SK-MEL-5 (cell line): ENCODE data around the genes IFT80, PPM1L and NMD3.

DNA sequence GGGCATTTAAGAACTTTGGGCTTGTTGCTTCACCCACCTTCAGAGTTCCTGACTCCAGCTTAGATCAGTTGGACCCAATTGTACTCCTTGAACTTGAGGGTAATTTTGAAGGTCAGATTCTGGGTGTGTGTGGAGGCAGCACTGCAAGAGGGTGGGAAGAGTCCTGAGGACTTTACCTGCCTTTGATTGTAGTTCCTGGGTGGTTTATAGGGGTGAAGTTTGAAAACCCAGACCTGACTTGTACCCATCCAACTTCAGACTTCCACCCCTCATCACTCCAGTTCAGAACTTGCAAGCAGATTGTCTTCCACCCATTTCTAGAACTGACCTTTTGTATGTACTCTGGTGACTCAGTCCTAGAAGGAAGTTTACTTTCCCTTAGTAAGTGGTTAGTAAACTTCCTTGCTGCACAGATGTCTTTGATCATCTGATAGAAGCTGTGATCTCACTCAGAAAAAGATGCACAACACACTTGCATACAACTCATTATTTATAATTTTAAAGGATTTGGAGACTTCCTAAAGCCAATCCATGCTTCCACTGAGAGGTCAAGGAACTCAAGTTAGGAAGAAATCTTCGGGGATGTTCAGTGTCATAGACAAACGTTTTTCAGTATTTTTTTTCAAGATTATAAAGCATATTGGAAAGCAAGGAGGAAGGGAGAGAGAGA is 100.7 kb downstream of the IQCJ start:
RAMPAGE:
- cytosol, long total RNA, result no peak
- long total RNA, result no peak
- nucleus, long total RNA, result no peak

RAMPAGE:
- cytosol, long total RNA, result no peak
- long total RNA, result no peak
- nucleus, long total RNA, result no peak
These were observed 449.6 kb upstream of the C3orf80 start for GRCh38 chr3:159775211-159776501.

GRCh38 chr3:159855897-159856430 is 369.3 kb upstream of the C3orf80 start:
RAMPAGE:
- cytosol, long total RNA, result no peak
- long total RNA, result no peak
- nucleus, long total RNA, result no peak

DNA sequence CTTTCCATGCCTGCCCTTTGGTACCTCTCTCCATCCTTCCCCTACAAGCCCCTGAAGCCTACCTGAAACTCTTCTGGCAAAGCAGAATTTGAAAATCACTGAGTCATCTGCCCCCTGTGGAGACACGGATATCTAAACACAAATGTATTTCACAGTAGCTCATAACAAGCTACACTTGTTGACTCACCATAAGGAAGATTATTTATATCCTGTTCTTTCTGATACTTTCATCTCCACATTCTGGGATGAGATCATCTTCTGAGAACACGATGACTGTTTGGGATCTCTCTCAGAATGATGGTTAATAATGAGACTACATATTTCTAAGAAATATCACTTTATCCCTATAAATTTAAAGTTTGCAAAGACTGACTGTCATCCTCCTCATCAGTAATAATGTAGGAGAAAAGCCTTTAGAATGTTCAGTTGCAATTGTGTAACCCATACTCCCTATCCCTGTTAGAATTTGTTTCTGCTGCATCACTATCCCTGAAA is 352.8 kb upstream of the C3orf80 start:
RAMPAGE:
- cytosol, long total RNA, result no peak
- long total RNA, result no peak
- nucleus, long total RNA, result no peak

DNA sequence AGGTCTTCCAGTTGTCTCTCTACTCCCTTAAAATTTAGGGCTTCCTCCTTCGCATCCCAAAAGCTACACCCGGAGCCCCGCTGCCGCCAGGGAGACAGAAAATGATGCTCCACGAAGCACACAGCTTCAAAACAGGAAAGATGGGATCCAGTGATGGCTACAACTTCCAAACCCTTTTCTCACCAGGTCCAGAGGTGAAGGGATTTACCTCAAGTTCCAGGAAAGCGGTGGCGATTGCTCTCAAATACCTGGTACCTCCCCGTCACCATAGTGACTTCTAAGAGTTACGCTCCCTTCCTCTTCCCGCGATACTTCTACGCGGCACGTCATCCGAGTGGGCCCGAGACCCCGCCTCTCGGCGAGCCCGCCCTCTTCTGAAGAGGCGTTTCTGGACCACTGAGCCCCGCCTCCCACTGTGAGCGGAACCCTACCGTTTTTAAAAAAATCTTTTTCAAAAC is at the start of gene IFT80:
IFT80 (minus strand) TSS at position 288 of the 458 bp plus-strand sequence.
RAMPAGE:
- cytosol, long total RNA, result start-site peak on the minus strand centred at position 286 of the sequence, 50 bp wide, 57 and 63 reads in 2 replicates
- long total RNA, result start-site peak on the minus strand centred at position 290 of the sequence, 36 bp wide, 45 and 31 reads in 2 replicates
- nucleus, long total RNA, result start-site peak on the minus strand centred at position 292 of the sequence, 63 bp wide, 426 and 84 reads in 2 replicates

RAMPAGE:
- cytosol, long total RNA, result no peak
- long total RNA, result no peak
- nucleus, long total RNA, result start-site peak on the minus strand at chr3:160515189-160515237, 30 and 51 reads in 2 replicates
These were observed 50.2 kb downstream of the KPNA4 start for GRCh38 chr3:160514837-160515814.

DNA sequence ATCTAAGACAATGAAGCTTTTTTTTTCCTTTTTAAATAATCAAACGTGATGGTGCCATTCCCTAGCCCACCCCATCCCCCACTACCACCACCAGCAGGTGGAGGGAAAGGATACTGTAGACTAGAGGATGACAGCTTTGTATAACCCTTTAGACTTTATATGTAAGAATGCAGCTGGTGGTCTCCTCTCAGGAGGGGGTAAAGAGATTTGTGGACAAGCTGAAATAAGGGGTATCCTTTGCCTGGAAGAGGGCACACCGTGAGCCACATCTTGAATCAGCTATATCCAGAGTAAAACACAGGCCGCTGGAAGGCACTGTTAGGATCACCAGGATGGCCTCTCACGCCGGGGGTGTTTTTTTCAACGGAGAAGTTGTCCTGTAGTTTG is 1.1 kb downstream of the KPNA4 start:
RAMPAGE:
- cytosol, long total RNA, result no peak
- long total RNA, result no peak
- nucleus, long total RNA, result no peak

RAMPAGE:
- cytosol, long total RNA, result no peak
- long total RNA, result no peak
- nucleus, long total RNA, result no peak
These were observed 53.0 kb upstream of the KPNA4 start for GRCh38 chr3:160618393-160618833.

DNA sequence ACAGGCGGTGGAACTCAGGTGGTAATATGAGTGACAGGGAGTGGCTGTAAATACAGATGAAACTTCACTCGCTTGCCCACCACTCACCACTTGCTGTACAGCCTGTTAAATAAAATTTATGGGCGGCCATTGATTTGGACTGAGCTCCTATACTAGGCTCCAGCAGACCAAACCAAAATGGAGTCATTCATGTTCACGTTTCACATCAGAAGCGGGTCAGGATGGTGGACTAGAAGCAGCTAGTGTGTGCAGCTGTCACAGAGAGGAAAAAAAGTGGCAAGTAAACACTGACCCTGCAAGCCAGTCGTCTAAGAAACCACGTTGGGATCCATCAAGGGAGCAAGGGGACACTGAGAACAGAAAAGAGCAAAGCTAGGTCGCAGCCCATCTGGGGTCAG is 37.0 kb upstream of the PPM1L start:
RAMPAGE:
- cytosol, long total RNA, result no peak
- long total RNA, result no peak
- nucleus, long total RNA, result no peak

DNA sequence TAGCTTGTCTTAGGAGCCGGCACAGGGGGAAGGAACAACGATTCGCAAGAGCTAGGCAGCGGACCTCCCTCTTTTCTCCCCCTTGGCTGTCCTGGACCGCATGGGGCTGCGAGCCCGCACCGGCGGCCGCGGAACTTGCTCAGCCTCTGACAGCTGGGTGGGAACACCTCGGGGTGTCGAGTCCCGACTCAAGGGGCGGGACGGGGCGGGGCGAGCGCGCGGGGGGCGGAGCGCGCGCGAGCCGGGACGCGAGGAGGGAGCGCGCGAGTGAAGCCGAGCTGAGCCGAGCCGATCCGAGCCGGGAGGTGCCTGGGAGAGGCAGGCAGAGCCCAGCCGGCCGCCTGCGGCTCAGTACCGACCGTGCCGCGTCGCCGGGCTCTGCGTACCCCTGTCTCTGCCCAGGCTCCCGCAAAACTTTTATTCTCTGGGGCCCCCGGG is 708 bp upstream of the PPM1L start:
RAMPAGE:
- cytosol, long total RNA, result no peak
- long total RNA, result no peak
- nucleus, long total RNA, result no peak

DNA sequence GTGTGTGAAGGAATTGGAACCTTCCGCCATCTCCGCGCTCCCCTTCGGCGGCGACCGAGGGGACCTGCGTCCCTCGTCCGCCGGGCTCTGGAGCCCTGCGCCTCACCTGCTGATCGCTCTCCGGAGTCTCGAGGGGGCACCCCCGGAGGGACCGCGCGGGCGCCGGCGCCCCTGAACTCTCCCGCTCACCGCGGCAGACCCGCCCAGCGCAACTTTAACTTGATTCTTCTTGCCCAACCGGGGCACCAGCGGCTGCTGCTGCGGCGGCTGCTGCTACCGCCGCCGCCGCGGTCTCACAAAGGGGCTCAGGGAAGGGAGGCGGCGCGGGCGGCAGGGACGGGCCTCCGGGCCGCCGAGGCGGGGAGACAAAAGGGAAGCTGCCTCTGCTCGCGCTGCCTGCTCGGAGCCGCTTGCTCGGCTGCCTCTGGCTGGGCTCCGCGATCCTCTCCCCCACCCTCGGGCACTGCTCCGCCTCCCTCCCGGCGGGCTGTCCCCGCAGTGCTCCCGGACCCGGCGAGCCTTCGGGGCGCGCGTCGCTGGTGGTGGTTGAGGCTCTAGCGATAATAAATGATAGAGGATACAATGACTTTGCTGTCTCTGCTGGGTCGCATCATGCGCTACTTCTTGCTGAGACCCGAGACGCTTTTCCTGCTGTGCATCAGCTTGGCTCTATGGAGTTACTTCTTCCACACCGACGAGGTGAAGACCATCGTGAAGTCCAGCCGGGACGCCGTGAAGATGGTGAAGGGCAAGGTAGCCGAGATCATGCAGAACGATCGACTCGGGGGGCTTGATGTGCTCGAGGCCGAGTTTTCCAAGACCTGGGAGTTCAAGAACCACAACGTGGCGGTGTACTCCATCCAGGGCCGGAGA is at the start of gene PPM1L:
PPM1L (plus strand) TSS at position 490 of the 873 bp plus-strand sequence.
RAMPAGE:
- cytosol, long total RNA, result no peak
- long total RNA, result no peak
- nucleus, long total RNA, result no peak

RAMPAGE:
- cytosol, long total RNA, result no peak
- long total RNA, result no peak
- nucleus, long total RNA, result no peak
These were observed 44.6 kb downstream of the PPM1L start for GRCh38 chr3:160800623-160800986.

DNA sequence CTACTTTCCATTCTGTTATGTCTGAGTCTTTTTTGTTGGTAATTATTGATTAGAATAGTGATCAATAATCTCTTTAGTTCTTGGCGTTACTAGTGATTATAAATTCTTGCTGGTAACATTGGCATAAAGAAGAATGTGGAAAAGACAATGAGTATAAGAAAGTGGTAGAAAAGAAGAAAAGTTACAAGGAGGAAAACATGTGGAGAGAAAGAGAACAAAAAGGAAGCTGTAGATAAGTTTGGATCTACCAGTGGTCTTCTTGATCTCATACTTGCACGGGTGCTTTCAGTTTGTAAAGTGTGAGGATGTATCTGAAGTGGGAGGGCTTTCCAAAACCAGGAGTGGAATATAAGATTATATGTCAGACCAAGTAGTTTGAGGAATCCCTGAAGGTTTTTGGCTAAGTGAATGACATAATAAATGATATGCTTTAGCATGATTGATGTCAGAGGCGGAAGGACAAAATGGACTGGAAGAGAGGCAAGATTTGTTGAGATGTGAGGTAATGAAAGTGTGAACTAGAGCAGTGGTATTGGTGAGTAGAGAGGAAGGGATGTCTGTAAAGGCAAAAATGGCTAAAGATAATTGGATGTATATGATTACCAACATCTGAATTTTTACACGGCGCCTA is 61.0 kb downstream of the PPM1L start:
RAMPAGE:
- cytosol, long total RNA, result no peak
- long total RNA, result no peak
- nucleus, long total RNA, result no peak

GRCh38 chr3:160840344-160840760 is 84.3 kb downstream of the PPM1L start:
RAMPAGE:
- cytosol, long total RNA, result no peak
- long total RNA, result no peak
- nucleus, long total RNA, result no peak

DNA sequence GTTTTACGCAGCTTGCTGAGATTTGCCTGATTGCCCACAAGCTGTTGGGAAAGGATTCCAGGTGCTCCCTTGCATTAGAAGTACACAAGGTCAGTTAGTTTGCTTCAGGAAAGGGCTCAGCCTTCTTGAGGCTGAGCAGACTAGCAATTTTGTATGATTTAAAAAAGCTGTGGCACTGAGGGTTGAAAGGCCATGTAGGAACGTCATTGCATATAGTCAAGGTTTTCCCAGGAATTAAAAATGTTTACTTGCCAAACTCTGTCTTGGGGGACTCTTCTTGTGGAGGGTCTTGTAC is 156.6 kb downstream of the B3GALNT1 start:
RAMPAGE:
- cytosol, long total RNA, result no peak
- long total RNA, result no peak
- nucleus, long total RNA, result no peak

DNA sequence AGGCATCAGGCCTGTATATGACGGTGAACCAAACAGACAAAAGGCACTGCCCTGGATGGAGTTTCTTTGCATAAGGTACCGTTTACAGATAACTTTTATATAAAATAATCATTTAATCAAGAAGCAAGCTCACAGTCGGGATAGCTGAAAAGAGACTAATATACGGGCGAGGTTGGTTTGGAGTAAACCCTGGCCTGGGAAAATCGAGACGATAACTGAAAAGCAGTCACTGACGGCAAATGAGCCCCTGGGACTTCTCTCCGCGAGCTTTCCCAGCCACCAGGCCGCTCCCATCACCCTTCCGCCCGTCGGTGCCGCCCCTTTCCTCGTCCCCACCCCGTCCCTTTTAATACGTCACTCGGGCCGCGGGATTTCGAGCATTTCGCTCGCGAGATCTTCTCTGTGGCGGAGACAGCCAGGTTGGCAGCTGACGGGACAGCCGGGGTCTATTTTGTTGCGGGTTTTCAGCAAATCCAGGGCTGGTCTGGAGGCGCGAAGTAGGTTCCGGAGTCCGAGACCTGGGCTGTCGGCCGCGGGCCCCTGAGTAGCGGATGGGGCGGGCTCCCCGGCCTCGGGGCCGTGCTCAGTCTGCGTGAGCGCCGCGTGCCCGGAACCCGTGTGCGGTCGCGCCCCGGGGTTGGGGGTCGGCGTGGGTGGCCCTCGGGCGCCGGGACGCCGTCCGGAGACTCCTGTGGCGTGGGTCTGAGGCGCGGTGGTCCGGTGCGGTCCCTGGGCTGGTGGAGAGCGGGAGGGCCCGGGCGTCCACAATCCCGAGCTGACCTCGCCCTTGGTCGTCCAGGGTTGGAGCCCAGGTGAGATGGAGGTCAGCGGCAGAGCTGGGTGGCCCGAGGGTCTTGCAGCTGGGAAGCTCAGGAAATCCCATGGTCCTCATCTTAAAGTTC is at the start of gene NMD3:
NMD3 (plus strand) TSS at position 399 of the 902 bp plus-strand sequence.
RAMPAGE:
- cytosol, long total RNA, result no peak
- long total RNA, result no peak
- nucleus, long total RNA, result start-site peak on the plus strand centred at position 402 of the sequence, 13 bp wide, 740 and 99 reads in 2 replicates

DNA sequence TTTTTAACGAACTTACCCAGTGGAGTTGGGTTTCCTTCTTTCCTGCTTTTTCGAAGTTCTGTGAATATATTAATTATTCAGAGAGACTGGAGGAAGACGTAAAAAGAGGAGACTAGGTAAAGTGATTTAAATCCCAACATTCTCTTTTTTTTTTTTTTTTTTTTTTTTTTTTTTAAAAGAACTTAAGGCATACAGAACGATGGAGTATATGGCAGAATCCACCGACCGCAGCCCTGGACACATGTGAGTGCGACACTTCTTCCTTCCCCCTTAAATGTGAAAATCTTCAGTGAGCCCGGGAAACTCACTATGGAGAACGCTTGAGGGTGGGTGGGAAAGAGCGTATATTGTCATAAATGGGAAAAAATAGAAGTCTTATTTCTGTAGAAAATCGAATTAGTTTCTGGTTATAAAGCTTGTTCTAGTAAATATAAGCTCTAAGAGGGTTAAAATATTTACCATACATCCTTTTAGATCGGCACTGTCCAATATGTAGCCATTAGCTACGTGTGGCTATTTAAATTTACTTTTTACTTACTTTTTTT is 776 bp downstream of the NMD3 start:
RAMPAGE:
- cytosol, long total RNA, result no peak
- long total RNA, result no peak
- nucleus, long total RNA, result no peak

GRCh38 chr3:162195223-162195652 is 698.6 kb downstream of the OTOL1 start:
RAMPAGE:
- cytosol, long total RNA, result no peak
- long total RNA, result no peak
- nucleus, long total RNA, result no peak

GRCh38 chr3:162411240-162411621 is 914.6 kb downstream of the OTOL1 start:
RAMPAGE:
- cytosol, long total RNA, result no peak
- long total RNA, result no peak
- nucleus, long total RNA, result no peak

DNA sequence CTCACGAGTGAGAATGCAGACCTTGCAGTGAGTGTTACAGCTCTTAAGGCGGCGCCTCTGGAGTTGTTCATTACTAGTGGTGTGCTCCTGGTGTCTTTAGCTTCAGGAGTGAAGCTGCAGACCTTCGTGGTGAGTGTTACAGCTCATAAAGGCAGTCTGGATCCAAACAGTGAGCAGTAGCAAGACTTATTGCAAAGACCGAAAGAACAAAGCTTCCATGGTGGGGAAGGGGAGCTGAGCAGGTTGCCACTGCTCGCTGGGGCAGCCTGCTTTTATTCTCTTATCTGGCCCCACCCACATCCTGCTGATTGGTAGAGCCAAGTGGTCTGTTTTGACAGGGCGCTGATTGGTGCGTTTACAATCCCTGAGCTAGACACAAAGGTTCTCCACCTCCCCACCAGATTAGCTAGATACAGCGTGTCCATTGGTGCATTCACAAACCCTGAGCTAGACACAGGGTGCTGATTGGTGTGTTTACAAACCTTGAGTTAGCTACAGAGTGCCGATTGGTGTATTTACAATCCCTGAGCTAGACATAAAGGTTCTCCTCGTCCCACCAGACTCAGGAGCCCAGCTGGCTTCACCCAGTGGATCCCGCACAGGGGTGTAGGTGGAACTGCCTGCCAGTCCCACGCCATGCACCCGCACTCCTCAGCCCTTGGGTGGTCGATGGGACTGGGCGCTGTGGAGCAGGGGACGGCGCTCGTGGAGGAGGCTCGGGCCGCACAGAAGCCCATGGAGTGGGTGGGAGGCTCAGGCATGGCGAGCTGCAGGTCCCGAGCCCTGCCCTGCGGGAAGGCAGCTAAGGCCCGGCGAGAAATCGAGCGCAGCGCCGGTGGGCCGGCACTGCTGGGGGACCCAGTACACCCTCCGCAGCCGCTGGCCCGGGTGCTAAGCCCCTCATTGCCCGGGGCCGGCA is 1526.4 kb downstream of the SI start:
RAMPAGE:
- cytosol, long total RNA, result no peak
- long total RNA, result no peak
- nucleus, long total RNA, result no peak